Islet of Langerhans (tissue), 1 donor: Measurements from ENCODE around the genes ATP1A1 and TENT5C.

DNA sequence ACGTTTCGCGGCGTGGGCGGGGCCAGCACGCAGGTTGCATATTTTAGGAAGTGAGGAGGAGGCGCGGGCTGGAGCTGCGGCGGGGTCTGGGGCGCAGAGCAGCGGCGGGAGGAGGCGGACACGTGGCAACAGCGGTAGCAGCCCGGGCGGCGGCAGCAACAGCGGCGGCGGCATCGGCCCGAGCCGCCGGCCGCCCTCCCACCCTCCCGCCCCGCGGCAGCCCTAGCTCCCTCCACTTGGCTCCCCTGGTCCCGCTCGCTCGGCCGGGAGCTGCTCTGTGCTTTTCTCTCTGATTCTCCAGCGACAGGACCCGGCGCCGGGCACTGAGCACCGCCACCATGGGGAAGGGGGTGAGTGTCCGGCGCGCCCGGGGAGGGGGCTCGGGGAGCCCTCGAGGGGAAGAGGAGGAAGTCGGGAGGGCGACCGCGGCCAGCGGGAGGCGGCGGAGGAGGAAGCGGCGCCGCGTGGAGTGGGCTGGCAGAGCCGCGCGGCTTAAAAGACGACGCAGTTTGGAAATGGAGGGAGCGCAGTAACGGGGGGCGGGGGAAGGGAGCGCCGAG is at the start of gene ATP1A1:
Gene ATP1A1 (plus strand): TSS at position 71 of the 560 bp plus-strand sequence.
- RRBS: 2% methylated on average over 19 of the region's 66 CpGs

DNA sequence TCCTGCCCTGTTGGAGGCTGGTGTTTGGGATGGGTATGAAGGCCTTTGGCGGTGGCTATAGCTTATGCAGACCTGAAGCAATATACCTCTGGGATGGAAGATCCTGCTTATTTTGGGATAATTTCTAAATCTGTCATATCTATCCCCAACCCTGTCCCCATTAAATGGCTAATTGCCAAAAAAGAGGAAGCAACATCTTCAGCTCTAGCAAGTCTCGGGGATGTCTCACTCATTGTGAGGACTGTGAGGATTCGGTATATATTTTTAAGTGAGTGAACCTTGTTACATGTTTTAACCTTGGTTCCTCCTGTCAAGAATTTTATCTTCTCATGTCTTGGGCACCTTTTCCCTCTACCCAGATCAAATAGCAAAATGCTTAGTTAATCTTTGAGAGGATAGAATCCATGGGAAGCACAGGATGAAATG is 7.4 kb downstream of the ATP1A1 start:
- RRBS: no CpG with 5 or more reads among the region's 3 CpGs

DNA sequence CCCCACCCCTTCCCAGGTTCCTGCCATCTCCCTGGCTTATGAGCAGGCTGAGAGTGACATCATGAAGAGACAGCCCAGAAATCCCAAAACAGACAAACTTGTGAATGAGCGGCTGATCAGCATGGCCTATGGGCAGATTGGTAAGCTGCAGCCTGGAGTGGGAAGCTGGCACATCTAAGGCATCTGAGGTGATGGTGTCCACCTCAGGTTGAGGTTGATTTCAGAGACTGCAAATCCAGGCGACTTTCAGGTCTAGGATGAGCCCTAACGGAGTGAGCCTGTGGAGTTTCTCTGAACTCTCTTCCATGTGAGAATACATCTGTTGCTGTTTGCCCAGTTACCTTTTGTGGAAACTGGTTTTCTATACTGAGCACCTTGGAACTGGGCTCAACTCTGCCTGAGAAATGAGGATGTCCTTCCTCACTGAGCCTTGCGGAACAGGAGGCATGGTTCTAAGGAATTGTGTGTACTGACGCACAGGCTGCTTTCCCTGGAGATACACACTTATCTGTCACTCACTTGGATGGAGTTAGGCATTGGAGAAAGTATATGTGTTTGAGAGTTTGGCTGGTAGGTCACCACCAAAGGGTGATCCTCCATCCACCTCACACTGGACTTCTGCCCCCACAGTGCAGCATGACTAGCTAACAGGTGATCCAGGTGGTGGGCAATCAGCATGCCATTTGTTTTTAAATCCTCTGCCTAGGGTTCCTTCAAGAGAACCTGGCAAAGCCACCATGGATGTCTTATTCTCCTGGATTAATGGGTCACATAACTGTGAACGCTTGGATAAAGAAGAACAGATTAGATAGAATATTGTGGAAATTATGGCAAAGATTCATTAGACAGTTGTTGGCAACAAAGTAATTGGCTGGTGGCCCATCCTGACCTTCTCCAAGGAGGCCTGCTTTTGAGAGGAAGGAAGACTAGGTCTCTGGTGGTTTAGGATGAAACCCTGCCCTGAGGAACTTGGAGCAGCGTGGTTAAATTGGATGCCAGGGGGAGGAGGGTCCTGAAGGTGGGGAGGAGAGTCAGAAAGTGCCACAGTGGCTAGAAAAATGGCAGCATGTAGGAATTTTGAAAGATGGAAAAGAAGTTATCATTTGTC is 26.7 kb downstream of the ATP1A1 start:
- RRBS: no CpG with 5 or more reads among the region's 7 CpGs

- RRBS: 18% methylated on average over 2 of the region's 4 CpGs
These were observed 93.4 kb downstream of the CD58 start for GRCh38 chr1:116477328-116477906.

GRCh38 chr1:116491176-116491630 is 79.6 kb downstream of the CD58 start:
- RRBS: no CpG with 5 or more reads among the region's 3 CpGs

- RRBS: no CpG with 5 or more reads among the region's 10 CpGs
These were observed 1.4 kb downstream of the PTGFRN start for GRCh38 chr1:116911010-116911612.

DNA sequence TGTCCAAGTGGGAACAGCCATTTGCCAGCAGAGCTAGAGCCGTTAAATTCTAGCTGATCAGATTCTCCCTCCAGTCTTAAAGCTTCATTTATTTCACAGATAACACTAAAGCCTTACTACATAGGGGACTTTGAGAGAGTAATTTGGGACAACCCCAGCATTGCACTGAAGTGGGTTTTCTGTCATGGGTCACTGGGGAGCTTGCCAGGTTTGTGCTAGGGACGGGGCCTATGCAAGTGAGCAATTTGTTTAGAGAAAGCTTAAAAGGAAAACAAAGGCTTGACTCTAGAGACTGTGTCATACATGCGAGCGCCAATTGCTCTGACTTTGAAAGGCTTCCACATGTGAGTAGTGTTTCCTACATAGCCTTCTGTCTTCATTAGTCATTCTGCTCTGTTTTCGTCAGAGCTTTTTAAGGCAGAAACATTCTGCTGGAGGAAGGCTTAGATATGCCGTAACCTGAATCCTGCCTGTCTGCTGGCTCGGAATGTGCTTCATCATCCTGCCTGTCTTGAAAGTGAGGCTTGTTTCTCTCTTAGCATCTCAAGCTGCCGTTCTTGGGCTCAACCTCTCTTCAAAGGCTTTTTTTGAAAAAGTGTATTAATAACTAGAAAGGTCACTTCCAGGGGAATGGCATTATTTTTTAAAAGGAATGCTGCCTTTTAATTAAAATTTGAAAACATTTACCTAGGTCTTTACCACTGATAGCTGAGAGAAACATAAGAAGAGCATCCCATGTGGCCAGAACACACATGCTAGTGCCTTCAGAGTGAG is 28.4 kb downstream of the TRIM45 start:
- RRBS: no CpG with 5 or more reads among the region's 8 CpGs

- RRBS: no CpG with 5 or more reads among the region's 17 CpGs
These were observed 8.8 kb upstream of the MAN1A2 start for GRCh38 chr1:117358427-117358849.

DNA sequence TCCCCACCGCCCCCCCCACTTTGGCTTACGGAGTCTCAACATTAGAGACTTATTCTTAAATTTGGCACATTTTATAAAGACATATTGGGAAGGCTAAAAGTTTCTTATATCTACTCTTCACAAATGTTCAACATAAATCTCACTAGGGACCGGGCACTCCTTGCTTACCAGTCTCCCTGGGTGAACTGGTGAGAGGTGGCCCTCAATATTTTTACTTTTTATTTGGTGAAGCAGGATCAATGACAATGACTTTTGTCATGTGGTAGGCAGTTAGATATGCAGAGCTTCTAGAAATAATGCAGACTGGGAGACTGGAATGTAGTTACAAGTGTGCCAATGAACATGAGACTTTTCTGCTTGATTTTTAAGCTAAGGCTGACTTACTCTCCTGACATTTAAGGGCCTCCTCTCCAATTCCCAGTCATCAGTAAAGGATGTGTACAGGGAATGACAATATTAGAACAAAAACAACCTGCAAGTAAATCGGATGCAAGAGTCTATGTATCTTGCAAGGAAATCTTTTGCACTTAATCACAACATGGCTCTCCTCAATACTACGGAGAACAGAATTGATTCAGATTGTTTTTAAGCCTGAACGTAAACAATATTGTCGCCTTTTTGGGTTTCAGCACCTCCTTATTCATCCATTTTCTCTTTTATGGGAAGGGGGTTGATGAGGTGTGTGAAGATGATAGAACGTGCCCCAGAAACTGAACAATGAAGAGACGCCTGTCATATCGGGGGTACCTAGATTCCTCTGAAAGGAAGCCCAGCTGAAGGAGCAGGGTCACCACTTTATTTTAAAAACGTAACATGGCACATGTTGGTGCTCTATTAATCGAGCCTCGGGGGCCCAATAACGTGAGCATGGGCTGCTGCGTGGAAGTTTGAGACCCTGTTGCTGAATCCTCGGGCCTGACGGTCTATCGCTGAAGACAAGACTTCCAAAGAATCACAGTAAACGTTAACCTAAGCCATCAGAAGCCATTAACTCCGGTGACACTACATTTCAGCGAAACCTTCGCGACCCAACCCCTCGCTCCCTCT is 1.4 kb upstream of the MAN1A2 start:
- RRBS: 0% methylated on average over 4 of the region's 24 CpGs

- RRBS: no CpG with 5 or more reads among the region's 5 CpGs
These were observed 82.3 kb downstream of the MAN1A2 start for GRCh38 chr1:117449434-117450148.

GRCh38 chr1:117544836-117545169 is 61.0 kb upstream of the TENT5C start:
- RRBS: no CpG with 5 or more reads among the region's 3 CpGs

DNA sequence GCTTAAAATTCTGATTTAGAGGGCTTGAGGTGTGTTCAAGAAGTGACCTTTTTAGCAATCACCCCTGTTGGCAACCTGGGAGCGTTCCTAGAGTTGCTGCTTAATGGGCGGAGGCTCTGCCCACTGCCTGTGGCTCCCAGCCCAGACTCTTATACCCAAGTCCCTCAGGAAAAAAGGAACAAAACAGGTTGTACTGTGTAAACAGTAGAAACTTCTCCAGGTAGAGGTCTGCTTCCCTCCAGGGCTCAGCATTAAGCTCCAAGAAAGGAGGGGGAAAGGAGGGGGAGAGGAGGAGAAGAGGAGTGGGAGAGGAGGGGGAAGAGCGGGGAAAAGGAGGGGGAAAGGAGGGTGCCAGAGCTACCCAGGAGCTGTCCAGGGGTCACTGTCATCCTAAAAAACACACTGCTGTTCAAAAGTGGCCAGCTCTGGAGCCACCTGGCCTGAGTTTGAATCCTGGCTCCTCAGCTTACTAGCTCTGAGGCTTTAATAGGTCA is 14.5 kb upstream of the TENT5C start:
- RRBS: no CpG with 5 or more reads among the region's 3 CpGs

- RRBS: 11% methylated on average over 9 of the region's 43 CpGs
These were observed at the start of gene TENT5C for GRCh38 chr1:117605873-117606375. TSS of gene TENT5C (plus strand) at chr1:117606048.

GRCh38 chr1:117610996-117611801 is 5.4 kb downstream of the TENT5C start:
- RRBS: no CpG with 5 or more reads among the region's 10 CpGs

DNA sequence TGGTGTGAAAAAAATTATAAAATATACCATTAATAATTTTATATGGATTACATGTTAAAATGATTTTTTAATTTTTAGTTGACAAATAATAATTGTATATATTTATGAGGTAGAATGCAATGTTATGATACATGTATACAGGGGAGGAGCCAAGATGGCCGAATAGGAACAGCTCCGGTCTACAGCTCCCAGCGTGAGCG is 136.0 kb downstream of the TBX15 start:
- RRBS: no CpG with 5 or more reads among the region's 4 CpGs

DNA sequence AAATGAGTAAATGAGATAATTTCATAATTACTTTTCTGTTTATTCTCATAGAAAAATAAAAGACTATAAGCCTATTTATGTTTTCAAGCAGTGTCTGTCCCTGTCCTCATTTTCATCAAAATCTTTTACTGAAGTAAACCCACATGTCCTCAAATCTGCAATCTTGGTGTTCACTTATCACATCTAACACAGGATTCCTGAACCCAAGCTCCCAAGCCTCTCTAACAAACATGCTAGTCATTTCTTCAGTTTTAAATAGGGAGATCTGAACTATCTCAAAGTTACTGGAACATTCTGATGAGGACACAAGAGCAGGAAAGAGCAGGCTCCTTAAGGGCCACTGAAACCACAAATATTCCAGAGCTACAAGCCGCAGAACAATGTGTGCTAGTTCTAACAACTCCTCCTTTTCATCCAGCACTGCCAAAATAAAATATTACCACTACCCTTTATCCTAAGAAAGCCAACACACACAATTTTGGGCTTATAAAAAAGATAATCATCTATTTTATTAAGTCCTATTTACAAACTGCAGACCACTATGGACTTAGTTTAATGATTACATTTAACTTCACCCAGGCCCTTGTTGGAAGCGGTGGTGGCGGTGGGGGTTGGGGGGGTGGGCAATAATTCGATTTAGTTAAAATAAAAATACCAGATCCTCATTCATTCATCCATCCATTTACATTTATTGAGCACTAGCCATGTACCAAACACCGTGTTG is 38.8 kb downstream of the WARS2 start:
- RRBS: no CpG with 5 or more reads among the region's 5 CpGs

DNA sequence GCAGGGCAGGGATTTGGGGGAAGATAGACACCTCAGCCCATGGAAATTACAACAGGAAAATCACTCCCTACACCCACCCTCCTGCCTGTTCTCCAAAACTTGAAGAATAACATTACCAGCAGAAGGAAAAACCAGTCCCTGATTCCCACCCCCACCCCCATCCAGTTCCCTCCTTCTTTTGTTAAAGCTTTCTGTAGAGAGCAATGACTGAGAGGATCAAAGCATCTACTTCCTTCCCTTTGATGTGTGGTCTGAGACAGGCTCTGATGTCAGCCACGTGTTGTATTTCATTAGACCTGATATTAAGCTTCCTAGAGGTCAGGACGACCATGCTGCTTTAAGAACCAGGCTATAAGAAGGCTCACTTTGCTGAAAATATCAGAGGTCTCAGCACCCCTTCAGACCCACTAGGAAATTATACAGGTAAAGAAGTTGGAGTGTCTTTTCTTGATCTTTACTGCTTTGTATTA is 73.8 kb upstream of the HAO2 start:
- RRBS: no CpG with 5 or more reads among the region's 2 CpGs

- RRBS: no CpG with 5 or more reads among the region's 3 CpGs
These were observed 14.0 kb upstream of the ZNF697 start for GRCh38 chr1:119661990-119662487.

DNA sequence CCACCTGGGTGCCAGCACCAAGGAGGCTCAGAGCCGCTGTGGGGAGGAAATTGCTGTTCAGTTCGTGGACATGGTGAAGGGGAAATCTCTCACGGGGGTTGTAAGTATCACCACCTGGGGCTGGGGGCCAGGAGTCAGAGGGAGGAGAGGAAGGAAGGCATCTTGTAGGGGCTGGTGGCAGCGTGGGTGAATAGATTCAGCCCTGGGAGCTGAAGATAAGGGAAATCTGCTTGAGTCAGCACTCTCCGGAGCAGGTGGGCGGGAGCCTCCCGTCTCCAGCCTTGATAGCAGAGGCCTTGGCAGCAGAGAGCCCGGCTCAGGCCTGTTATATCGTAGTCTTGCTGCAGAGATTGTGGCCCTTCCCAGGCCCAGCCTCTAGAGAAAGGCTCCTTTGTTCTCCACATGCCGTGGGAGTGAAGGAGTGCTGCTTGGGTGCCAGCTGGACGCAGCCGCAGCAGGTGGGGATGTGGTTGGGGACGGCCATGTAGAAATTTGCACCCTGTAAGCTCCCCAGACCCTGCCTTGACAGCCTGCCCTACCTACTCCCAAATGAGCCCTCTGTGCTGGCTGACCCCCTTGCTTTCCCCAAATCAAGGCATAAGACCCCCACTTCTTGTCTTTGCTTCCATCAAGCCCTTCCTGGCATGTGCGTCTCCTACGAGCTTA is 25.6 kb downstream of the PHGDH start:
- RRBS: 26% methylated on average over 4 of the region's 15 CpGs

DNA sequence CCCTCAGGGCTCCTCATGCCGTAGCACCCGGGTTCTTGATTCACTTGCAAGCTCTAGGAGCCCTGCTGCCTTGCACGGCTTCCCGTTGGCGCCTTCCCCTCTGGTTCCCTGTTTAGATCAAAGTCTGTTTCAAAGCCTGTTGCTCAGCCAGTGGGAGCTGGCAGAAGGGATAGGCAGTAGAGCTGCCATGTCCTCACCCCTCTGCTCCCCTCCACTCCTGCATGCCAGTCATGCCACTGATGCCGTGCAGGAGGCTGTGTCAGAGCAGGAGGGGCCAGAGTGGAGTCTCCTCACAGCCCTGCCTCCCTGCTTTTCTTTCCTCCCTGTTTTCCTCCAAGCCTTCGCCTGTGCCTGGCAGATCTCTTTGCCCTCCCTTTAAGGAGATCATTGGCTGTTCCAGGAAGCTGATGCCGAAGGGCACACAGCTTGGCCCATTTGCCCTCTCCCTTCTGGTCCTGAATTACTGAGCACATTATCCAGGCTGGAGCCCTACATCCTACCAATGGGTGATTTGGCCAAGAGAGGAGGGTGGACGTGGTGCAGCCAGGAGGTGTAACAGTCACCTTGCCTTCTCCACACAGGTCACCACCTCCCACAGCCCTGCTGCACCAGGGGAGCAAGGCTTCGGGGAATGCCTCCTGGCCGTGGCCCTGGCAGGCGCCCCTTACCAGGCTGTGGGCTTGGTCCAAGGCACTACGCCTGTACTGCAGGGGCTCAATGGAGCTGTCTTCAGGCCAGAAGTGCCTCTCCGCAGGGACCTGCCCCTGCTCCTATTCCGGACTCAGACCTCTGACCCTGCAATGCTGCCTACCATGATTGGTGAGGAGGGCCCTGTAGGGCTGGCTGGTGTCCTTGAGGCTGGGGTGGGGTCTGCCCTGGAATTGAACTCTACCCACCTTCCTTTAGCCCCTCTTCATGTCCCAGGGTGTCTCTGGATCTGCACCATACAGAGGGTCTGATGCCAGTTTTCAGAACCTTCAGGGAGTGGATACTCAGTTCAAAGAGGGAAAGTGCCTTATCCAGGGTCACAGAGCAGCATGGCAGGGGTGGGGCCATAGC is 26.1 kb downstream of the HMGCS2 start:
- RRBS: no CpG with 5 or more reads among the region's 15 CpGs